GM12892 (cell line): Measurements from ENCODE around the genes DEPDC1B and SHISAL2B.

DNA sequence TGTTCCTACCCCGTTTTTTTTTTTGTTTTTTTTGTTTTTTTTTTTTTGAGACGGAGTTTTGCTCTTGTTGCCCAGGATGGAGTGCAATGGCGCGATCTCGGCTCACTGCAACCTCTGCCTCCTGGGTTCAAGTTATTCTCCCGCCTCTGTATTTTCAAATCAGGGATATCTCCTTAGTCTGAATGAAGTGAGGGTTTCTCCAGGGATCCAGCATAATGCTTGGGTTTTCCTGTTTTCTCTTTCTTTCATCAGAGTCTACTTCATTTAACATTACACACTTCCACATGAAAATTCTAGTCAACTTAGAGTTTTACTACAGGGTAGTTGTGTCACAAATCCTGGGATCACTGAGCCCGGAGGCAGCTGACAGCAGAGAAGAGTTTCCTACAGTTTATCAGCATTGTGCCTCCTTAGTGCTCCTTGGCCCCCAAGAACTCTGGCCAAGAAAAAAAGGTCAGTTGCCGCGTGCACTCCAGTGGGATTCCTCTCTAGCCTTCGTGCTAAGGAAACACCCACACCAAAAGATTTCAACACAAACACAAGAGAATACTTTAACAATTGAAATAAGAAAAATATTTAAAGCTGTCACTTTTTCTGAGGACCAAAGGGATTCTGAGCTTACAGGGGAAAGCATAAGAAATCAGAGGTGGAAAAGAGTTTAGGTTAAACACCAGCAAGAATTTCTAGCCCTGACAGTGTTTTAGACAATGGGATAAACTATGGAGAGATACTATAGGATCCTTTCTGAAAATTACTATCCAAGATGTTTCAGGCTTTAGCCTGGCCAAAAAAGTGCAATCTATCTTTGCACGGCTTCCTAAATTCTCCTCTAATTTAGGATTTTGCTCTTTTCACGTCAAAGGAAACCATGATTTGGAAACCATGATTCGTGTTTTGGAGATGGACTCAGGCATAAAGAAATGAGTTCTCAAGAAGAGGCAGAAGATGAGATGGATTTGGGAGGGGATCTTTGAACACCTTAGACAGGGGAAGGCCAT is 606.6 kb downstream of the RAB3C start:
- RRBS: no CpG with 5 or more reads among the region's 13 CpGs

DNA sequence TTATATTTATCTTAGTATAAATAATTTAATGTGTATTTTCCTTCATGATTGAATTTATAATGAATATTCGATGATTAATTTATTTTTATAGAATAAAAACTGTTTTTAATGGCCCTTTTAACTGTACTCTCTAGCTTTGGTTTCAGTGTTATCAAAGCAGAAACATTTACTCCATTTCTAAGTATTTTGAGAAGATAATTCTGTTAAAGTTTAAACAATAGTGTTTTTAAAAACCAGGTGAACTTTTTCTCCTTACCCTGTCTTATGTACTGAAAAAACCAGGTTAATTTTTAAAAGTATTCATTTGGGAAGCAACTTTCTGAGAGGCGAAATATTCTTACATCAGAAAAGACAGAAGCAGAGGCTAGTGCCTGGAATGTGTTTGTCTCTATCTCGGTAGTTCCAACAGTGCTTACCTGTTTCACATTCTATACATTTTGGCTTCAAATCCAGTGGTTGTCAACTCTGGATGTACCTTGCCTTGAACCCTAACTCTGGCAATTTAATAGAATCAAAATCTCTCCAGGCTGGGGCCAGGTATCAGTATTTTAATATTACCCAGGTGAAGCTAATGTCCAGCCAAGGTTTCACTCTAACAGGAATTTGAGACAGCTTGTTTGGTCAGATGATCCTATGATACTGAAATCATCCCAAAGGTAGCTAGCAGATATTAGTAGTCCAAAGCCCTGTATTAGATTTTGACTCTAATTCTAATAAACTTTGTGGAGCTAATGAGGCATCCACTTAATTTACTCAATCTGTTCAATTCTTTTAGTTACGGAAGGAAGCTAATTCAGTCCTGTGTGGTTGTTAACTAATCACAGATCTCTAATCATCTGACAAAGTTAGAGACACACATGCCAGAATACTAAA is 434.3 kb downstream of the PDE4D start:
- RRBS: no CpG with 5 or more reads among the region's 4 CpGs

- RRBS: no CpG with 5 or more reads among the region's 4 CpGs
Measured at GRCh38 chr5:59565292-59566080, 328.0 kb downstream of the PDE4D start.

DNA sequence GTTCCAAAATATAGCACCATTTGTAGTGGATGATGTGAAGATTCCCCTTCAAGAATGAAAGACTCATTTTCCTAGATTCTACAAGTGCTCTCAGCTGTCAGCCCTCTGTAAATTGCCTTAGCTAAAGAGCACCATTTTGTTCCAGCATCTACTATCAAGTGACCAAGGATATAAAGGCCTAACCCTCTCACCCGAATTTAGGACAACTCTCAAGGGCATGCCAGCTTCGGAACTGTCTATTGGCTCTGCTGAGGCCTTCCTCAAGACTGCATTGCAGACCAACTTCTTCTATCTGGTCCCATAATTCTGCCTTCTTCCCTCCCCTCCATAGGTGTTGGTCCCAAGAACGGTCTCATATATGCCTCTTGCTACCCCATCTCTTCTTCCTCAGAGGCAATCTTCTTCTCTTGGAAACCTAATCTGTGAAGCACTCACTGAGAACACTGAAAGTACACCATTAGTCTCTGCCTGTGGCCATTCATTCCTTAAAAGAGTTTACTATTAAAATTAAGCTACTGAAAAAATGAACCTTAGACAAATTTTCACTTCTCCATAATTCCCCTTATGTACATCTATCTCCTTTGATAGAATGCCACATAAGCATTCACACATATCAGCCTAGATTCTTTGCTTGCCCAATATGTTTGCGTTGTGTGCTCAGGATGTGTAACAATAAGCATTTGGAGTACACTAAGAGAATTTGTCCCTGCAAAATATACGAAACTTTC is 241.5 kb downstream of the PDE4D start:
- RRBS: no CpG with 5 or more reads among the region's 5 CpGs

GRCh38 chr5:59790441-59791229 is 102.9 kb downstream of the PDE4D start:
- RRBS: no CpG with 5 or more reads among the region's 13 CpGs

DNA sequence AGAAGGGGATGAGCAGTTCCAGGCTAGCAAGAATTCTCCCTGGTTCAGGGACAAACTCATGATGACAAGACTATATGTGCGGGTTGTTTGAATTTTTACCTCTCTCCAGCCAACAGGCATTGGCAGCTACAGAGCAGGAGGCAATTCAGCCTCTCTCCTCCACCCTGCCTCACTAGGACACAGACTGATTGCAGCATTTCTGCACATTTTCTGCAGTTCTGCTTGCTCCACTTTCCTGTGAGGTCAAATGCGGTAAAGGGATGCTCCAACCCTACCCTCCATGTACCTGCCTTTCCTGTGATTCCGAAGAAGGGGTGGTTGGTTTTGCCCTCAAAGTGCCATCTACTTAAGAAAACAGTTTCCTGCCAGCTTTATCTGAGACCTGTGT is 160.3 kb downstream of the DEPDC1B start:
- RRBS: no CpG with 5 or more reads among the region's 3 CpGs

- RRBS: under 1% methylated on average over 40 of the region's 80 CpGs
Measured at GRCh38 chr5:60699394-60700408, at the start of gene DEPDC1B. Gene DEPDC1B (minus strand): TSS chr5:60700166.

DNA sequence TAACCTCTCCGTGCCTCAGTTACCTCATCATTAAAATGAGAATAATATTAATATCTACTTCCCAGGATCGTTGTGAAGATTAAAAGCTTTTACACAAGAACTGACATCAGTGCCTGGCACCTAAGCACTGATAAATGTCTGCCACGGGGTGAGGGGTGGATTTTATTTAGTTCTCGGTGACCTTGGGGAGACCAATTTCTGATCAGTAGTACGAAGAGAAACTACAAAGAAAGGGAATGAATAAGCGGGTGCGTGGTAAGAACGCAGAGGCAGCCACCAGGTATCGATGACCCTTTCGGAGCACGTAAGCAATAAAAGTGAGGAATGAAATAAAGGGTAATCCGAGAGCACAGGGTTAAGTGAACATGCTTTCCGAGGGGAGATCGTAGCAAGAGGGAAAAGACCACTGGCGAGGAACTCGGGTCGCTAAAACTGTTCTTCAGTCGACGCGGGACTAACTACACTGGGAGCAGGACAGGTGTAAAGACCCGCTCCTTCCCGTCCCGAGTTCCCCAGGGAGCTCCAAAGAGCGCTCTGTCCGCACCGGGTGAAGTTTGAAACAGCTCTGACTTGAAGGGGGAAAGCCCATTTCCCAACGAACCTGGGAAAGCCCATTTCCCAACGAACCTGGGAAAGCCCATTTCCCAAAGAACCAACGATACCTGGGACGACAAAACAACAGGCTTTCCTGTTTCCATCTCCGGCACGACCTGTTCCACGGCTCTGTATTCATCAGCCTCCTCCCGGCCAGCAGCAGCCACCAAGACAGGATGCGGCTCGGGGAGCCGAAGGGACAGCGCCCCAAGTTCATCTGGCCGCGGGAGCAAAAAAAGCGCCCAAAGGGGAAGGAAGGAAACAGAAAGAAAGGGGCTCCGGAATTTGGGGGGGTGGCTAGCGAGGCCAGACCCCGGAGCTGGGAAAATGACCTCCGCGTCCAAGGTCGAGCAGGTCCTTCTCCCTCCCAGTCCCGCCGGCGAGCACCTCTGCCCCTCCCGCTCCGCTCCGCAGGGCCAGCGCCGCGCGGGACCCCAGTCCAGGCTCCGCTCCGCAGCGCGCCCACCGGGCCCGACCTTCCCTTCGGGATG is 967 bp downstream of the ELOVL7 start:
- RRBS: 2% methylated on average over 11 of the region's 64 CpGs

GRCh38 chr5:60944546-60944888 is 353 bp downstream of the ERCC8 start:
- RRBS: no CpG with 5 or more reads among the region's 11 CpGs

DNA sequence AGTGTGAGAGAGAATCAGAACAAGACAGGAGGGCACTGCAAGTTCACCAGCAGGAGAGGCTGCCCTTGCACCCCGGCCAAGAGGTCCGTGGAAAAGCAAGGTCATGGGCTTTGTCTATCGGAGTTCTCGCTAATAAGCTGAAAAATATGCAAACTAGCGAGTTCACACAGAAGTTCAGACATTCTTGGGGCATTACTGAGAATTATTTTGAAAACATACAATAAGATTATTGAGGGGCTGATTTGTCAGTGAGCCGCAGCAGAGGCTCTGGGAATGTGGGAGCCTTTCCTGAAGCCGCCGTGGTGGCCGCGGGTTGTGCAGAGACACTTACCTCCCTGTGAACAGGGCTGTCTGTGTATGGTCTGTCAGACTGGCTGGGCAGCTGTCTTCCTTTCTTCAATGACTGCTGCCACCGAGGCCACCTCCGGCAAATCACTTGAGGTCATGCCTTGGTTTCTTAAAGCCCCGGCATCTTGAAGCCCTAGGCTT is 79.6 kb upstream of the ZSWIM6 start:
- RRBS: 83% methylated on average over 2 of the region's 13 CpGs

DNA sequence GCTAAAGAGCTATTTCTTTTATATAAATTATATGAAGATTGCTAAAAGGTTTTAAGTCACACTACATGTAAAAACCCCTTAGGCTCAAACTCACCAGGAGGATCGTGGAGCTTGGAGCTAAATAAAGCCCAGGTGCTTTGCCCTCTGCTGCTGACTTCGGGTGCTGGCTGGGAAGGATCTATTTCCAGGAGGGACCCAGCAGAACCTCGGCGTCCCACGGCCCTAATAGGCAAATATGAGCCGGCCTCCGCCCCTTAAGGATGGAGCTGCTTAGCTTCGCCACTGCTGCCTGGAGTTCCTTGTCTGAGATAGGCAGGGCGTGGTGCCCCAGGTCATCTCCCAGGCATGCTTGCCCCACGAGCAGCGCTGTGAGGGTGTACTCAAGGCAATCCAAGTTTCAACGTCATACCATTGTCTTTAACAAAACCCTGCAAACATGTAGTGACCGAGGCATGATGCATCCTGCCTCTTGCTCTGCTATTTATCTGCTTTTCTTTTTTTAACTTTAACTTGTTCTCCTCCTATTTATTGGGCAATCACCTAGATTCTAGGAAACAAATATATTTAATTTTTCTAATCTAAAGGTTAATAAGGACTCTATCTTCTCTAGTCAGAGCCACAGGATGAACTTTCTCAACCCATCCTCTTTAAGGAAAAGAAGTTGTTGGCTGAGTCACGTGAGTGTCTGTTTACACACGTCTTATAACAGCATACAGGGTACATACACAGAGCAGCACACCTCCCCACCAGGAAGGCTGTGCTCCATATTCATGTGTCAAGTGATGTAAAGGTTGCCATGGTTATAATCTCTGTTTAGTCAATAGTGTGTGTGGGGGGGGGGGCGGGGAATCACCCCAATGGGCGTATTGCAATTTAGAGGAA is 27.4 kb upstream of the ZSWIM6 start:
- RRBS: no CpG with 5 or more reads among the region's 17 CpGs

- RRBS: no CpG with 5 or more reads among the region's 3 CpGs
Measured at GRCh38 chr5:61323037-61323302, 9.1 kb upstream of the ZSWIM6 start.

DNA sequence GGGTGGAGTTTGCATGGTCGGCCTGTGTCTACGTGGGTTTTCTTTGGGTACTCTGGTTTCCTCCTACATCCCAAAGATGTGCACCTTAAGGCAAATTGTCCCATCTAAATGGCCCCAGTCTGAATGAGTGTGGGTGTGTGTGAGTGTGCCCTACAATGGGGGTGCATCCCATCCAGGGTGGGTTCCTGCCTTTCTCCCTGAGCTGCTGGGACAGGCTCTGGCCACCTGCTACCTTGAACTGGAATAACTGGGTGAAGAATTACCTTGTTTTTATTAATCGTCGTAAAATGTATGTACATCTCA is 9.0 kb downstream of the ZSWIM6 start:
- RRBS: no CpG with 5 or more reads among the region's 4 CpGs

DNA sequence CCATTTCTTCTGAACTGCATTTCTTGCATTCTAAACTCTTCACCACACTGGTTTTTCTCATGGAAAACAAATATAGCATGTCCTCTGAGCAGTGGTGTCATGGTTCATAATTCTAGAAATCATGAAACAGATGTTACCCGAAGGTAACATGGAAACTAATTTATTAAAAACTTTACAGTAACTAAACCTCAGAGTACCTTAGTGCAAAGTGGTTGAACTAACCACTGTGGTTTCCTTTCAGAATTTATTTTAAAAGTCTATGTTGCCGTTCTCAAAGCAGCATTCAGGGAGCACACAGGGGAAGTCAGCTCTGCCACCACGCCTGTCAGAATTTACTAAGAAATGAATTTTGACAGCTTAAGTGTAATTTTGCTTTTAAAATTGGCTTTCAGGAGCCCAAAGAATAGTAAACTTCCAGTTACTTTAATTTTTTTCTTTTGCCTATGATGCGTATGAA is 202.4 kb downstream of the ZSWIM6 start:
- RRBS: no CpG with 5 or more reads among the region's 4 CpGs

DNA sequence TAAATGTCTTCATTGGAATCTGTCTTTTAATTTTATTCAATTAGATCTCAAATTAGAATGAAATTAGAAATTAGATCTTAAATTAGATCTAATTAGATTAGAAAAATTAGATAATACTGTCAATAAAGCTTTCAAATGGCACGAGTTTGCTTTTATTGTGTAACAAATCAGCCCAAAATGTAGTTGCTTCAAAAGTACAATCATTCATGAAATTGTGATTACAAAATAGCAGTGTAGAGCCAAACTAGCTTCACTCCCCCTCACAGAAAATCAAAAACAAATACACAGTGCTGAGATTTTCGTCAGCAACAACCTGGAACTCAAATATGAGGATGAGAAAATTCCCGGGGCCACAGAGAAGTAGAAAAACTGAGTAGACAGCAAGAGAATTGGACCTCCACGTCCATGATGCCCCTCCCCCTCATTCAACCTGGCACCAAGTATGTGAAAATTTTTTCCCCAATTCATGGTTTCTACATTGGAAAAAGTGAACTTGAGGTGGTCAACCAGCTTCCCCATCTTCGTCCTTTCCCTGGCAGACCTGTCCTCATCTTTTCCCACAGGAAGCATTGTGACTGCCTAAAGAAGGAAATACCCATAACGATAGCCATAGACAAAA is 664.4 kb downstream of the LRRC70 start:
- RRBS: no CpG with 5 or more reads among the region's 6 CpGs

GRCh38 chr5:64180543-64181290 is 15.1 kb downstream of the RNF180 start:
- RRBS: no CpG with 5 or more reads among the region's 7 CpGs

GRCh38 chr5:64690019-64690917 is at the start of gene SHISAL2B:
Gene SHISAL2B (plus strand): TSS chr5:64690503.
- RRBS: 31% methylated on average over 30 of the region's 57 CpGs

- RRBS: no CpG with 5 or more reads among the region's 2 CpGs
Measured at GRCh38 chr5:64804202-64804401, 35.4 kb downstream of the CWC27 start.

DNA sequence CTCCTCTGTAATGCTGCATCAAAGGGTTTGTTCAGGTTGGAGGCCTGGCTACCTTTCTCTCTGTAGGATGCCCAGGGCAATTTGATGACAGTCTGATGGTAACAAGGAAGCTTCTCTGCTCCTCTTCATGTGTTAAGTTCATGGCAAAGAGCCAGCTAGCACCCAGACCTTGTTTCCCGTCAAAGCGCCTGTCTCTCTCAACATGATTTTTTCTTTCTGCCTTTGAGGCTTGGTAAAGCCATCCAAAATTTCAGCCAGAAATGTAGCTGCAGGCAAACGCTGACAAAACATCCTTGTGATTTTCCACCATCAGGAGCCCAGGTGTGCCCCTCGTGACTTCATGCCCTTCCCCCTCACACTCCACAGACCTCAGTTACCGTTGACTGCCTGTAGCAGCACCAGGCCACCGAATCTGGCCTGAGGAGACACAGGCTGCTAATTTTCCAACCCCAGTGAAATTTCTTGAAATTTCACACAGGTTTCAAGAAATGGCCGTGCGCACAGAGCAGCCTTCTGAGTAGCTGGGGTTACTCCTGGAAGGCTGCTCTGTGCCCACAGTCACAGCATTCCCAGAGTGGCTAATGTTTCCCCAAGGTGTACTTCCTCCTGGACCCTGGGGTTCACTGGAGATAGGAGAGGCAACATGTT is 292.7 kb downstream of the CWC27 start:
- RRBS: no CpG with 5 or more reads among the region's 8 CpGs

DNA sequence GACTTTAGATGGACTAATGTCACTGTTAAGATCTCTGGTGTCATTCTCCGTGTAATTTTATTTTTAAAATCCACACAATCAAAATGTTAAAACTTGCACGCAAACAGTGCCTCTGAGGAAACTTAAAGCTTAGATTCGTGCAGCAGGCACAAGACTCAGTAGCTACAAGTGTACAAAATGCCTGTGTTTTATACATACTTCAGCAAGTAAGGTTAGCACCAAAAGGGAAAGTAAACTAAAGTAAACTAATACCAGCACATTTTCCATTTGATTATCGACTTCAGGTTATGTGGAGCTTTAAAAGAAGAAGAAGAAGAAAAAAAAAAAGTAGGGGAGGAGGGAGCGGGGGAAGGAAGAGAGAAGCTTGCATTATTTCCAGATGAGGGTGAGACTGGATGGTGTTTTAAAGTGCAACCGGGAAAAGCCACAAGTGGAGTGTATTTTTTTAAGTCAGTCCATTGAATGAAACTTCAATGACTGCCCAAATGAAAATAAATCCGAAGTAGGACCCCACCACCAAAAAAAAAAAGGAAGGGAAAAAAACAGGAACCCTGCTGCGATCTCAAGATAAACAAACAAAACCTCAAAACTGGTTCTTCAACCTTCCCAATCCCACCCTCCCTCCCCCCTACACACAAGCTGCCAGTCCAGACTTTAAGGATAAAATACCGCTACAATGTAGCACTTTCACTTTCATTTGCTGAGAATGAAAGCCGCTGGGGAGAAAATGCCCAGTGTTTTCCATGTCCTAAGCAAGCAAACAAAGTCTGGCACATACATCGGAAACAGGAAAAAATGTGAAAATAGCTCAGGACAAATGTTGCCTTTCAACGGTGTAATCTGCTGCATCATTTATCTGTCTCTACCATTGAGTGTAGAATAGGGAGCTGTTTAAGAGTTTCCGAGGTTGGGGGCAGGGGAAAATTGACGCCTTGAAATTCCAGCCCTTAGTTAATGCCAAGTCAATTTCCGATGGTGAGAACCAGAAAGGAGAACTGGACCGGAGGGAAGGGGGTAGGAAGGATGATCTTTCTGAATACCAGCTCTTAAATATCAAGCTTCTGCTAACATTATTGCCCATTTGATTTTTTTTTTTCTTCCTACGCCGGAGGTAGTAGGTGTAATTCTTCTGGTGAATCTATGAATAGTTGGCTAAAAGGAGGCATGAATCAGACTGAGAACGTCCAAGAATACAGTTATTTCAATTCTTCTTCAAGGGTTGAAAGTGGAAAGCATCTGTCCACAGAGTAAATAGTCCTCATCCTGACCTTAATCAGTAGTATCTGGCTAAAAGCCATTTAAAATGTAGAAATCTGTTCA is 962 bp upstream of the ADAMTS6 start:
- RRBS: 0% methylated on average over 1 of the region's 19 CpGs